ENCODE measurements around the genes RCCD1, PRC1 and VPS33B.

GRCh38 chr15:90680678-90680887, 36.6 kb upstream of the BLM start:
- PRO-cap, result no peak

GRCh38 chr15:90816312-90817052, 51.9 kb upstream of the FURIN start:
- PRO-cap, result no peak

DNA sequence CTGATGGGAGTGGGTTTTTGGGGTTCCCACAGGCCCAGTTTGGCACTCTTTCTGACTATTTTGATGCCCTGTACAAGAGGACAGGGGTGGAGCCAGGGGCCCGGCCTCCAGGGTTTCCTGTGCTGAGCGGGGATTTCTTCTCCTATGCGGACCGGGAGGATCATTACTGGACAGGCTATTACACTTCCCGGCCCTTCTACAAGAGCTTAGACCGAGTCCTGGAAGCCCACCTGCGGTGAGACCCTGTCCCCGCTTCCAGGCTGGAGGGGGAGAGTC, 6.9 kb downstream of the MAN2A2 start:
- PRO-cap, result no peak

- PRO-cap, result no peak
Measured at GRCh38 chr15:90912015-90912656, 9.0 kb downstream of the MAN2A2 start.

DNA sequence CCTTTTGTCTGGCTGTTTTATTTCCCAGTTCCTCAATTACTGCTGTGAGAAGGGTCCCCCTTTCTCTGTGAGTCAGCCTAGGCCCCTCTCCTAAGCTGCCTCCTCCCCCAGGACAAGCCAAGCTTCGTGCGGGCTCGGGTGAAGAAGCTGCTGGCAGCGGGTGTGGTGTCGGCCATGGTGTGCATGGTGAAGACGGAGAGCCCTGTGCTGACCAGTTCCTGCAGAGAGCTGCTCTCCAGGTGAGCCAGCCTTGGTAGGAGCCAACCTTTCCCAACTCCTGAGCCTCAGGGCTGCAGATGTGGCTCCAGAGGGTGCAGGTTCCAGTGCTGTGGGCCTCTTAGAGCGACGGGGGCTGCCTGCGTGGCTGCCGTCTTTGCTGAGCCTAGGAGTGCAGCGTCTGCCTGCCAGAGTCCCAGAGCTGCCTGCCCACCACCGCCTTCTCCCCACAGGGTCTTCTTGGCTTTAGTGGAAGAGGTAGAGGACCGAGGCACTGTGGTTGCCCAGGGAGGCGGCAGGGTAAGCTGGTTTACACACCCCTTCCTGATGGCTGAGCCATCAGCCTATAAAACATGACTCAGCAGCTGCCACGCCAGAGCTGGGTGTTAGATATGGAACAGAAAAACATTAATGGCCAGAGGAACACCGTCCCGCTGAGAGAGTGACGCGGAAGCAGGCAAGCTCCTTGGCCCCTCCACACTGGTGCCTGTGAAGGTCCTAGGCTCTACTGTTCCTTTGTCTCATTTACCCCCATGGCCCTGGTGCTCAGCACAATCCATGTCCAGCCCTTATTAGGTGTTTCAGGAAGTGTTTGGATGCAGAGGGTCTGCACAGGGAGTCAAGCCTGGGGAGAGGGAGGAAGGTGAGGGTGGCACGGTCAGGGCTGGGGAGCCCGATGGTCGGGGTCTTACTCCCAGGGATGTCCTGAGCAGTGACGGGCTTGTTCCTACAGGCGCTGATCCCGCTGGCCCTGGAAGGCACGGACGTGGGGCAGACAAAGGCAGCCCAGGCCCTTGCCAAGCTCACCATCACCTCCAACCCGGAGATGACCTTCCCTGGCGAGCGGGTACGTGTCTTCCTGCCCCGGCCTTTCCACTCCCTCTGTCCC, 5.1 kb upstream of the RCCD1 start:
- PRO-cap, result no peak

- PRO-cap, result unidirectional peak, plus-strand start at chr15:90954901
Measured at GRCh38 chr15:90954582-90955491, at the start of gene RCCD1. Gene RCCD1 (plus strand): TSS chr15:90954884.

DNA sequence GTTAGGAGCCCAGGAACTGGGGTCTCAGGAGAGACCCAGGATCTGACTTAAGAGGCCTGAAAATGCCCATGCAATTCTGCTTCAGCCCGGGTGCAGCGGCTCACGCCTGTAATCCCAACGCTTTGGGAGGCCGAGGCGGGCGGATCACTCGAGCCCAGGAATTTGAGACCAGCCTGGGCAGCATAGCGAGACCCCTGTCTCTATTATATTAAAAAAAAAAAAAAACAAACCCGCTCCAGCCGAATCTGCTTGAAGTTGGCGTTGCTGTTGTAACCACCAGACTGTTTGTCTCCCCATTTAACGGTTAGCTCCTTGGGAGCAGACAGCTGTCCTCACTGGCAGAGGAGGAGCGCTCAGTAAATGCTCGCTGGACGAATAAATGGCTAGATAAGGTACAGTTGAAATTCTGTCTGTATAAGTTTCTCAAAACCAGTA, 825 bp downstream of the RCCD1 start:
- PRO-cap, result no peak

GRCh38 chr15:90960631-90961834, 6.3 kb downstream of the RCCD1 start:
- PRO-cap, result no peak

DNA sequence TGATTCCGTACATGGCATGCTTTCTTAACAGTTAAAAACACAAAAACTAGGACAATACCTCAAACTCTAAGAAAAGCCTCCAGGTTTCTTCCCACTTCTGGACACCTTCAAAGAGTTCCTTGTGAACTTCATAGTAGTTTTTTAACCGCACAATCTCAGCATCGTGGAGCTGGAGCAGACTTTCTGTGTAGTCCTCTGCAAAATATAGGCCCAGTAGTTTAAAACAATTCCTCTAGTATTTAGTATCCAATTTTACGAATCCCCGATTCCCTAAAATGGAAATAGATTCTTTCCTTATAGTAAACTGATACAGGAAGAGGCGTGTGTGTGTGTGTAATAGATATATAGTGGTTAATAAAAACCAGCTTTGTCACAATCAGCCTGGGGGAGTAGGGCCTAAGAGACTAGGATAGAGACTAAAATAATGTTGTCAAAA, 15.2 kb downstream of the PRC1 start:
- PRO-cap, result no peak

- PRO-cap, result bidirectional peak, plus-strand start at chr15:90994838, minus-strand start at chr15:90994529
Measured at GRCh38 chr15:90994359-90994984, at the start of gene PRC1. Gene PRC1 (minus strand): TSS chr15:90994535.

GRCh38 chr15:91022317-91023049, at the start of gene VPS33B:
Gene VPS33B (minus strand): TSS chr15:91022594.
- PRO-cap, result bidirectional peak, plus-strand start at chr15:91022700, minus-strand start at chr15:91022498

DNA sequence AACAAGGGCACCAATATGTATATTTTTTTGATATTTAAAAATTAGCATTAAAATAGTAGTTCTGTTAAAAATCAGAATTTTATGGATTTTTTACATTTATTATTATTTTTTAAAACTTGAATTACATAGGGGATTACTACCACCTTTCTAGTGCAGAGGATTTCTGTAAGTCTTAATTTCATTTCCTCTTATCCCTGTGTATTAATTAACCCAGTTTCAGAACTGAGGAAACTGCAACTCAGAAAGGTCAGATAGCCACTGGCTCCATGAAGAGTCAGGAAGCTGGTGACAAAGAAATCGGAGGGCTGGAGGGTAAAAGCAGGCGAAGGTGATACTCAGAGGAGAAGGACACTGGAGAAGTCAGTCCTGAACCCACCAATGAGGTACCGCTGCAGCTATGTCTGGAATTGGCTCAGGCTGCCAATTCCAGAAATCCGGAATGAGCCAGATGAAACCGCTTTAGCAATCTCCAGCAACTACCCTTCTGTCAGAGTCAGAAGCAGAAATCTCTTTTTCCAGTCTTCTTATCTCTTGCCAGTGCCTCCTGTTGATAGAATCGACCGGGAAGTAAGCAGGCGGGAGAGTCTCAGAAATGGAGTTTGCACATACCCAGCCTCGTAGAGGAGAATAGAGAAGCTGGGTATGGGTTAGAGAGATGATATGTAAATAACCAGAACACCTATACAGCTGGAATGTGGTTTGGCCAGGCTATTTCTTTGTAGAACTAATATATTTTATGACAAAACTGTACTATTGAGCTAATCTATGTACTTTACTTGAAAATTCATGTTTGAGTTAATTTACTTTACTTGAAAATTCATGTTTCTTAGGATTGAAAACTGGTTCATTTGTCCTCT, 308.6 kb downstream of the SV2B start:
- PRO-cap, result unidirectional peak, plus-strand start at position 256 of the sequence

DNA sequence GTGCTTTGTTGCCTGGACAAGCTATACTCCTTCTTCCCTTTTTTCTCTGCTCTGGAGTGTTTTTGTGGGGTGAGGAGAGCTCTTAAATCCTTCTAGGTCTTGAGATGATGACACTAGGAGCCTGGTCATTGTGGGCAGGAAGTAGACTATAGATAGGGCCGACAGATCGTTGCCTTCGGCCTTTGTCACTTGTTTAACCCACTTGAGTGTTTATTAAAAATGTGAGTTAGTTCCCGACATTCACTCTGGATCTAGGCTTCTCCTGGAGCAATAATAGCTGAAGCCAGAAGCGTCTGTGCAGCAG, 93.9 kb downstream of the SLCO3A1 start:
- PRO-cap, result no peak

- PRO-cap, result no peak
Measured at GRCh38 chr15:91949988-91950475, 96.5 kb downstream of the SLCO3A1 start.

- PRO-cap, result no peak
Measured at GRCh38 chr15:92123864-92125009, 269.4 kb upstream of the ST8SIA2 start.

- PRO-cap, result no peak
Measured at GRCh38 chr15:92167395-92167661, 226.4 kb upstream of the ST8SIA2 start.

GRCh38 chr15:92665099-92665960, 9.8 kb upstream of the FAM174B start:
- PRO-cap, result no peak

DNA sequence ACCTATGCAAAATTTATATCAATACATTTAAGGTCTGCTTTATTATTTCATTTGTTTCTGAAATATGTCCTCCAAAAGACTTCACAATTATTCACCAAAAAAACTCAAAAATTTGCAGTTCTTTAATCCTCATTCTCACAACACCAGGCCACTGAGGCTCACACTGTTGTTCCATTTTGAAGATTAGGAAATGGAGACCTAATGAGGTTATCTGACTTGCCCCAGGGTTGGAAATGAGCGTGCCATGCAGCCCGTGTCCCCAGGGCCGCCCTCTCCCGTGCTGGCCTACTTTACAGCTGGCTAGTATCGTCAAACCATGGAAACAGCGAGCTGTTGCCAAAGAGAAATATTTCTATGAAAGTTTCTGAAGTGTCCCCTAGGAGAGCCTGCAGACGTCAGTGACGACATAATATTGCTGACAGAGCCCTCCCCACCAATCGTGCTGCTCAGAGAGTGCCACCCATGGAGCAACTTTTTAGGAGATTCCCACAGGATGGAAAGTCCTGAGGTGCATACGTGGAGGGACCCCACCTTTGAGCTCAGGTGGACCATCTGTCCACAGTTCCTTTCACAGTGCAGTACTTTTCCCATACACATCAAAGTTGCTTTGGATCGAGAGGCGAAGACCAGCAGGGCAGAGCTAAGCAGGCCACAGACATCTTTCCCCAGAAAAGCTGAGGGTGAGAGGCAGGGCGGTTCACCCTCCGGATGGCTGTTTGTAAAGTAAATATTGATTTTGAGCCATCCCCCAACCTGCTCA, 11.2 kb upstream of the FAM174B start:
- PRO-cap, result no peak

DNA sequence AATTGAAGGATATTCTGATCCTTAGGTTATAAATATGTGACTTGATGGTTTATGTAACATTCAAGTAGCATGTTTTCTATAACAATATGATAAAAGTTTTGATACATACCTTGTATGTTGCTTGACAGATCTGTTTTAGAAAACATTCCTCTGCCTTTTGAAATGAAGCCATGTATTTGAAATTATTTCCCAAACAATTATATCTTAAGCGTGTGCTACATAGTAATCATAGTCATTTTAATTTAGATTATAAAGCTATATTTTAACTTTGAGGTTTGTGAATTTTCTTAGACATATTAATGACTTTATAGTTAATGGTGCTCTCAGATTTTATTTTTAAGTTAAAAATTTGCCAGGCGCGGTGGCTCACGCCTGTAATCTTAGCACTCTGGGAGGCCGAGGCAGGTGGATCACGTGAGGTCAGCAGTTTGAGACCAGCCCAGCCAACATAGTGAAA, 11.3 kb upstream of the CHD2 start:
- PRO-cap, result no peak

DNA sequence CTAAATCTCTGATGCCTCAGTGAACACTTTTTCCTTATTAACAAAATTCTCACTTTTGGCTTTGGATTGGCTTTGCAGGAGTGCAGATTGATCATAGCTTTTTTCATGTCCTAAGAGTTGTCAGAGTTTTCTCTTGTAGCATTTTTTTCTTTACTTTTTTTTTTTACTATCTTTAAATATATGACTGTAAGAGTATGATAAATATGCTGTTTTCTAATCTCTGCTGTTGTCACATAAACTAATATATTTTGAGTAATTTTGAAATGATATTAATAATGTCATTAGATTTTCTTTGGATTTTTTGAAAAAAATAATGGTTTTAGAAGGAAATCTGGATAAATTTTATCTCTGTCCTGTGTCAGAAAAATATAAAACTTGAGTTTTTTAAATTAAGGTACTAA, 4.3 kb upstream of the CHD2 start:
- PRO-cap, result no peak